AG09309 (cell line): ENCODE measurements around the gene TPBGL.

DNA sequence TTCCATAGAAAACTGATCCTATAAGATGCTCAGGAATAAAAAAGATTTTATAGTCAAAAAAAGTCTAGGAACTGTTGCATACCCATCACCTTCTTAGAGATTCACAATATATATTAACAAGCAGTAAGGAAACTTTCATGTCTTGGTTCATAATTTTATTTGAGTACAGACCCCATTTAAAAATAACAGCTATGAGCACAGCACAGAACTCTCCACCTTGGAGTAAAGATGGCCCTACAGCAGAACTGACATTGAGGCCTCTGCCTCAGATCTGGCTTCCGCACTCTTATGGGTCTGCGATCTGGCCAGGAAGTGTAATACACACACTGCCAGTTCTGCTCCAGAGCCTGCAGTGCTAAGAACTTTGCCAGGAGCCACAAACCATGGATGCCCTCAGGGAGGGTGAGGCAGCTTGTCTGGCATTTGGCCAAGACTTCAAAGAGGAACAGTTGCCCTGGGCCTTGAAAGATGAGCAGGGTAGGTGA is 47.0 kb downstream of the NEU3 start:
- RRBS = no CpG with 5 or more reads among the region's 2 CpGs

GRCh38 chr11:75182484-75183177 is 31.7 kb downstream of the SLCO2B1 start:
- RRBS = no CpG with 5 or more reads among the region's 8 CpGs

DNA sequence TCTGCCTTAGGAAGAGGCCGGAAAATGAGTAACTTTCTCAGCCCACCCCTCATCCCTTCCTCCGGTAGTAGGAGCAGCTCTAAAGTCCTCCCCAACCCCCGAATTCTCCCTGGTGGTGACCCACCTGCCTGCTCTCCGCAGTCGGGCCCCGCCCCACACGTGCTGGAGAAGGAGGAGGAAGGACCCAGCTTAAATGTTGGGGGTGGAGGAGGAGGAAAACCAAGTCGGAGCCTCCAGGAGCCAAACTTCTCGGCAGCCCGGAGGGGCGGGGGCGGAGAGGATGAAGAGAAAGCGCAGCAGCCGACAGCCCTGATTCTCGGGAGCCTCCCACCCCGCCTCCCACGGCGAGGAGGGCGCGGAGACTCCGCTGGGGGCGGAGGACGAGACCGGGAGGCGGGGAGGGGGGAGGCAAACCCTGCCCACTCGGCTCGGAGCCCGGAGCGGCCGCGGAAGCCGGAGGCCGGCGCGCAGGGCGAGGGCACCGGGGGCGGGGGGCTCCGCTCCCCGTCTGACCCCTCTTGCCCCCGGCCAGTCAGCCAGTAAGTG is at the start of gene TPBGL:
Gene TPBGL (plus strand): TSS at position 422 of the 546 bp plus-strand sequence.
- RRBS = 6% methylated on average over 10 of the region's 41 CpGs

- RRBS = no CpG with 5 or more reads among the region's 13 CpGs
Measured at GRCh38 chr11:75262328-75263286, 22.0 kb downstream of the TPBGL start.

- RRBS = no CpG with 5 or more reads among the region's 7 CpGs
Measured at GRCh38 chr11:75263287-75263705, 22.7 kb downstream of the TPBGL start.

- RRBS = no CpG with 5 or more reads among the region's 17 CpGs
Measured at GRCh38 chr11:75301472-75302345, 49.8 kb downstream of the ARRB1 start.

- RRBS = 8% methylated on average over 5 of the region's 21 CpGs
Measured at GRCh38 chr11:75351384-75351563, 187 bp downstream of the ARRB1 start.

DNA sequence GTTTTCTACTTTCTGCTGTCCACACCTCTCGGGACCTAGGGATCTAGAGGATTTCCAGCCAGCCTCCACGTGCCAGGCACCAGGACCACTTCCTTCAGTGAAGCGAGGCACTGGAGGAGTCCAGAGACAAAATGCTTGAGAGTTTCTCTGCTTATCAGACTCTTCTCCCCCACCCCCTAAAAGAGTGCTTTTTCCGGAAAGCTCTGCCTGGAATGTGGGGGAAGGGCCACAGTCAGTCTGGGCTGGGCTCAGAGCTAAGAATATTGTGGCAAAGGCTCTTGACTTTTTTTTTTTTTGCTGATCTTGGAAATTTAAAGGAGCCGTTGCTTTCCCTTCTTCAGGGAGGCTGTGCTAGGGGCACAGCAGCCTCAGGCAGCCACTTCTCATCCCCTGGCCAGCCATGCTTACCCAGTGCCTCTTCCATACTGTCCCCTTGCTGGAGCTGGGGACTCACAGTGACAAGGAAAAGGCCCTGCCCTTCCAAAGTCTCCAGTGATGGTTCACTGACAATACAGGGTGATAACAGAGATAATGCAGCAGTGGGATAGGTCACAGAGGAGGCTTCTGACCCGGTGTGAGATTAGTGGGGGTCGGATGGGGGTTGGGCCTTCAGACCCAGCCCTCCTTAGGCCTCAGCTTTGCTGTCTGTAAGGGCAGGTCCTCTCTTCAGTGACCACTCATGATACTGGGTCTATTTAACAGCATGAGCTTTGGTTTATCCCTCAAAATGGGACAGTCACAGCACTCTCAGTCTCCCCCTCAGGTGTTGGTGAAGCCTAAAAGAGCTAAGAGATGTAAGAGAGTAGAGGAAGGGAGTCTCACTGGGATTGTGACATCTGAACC is 2.8 kb upstream of the SERPINH1 start:
- RRBS = no CpG with 5 or more reads among the region's 7 CpGs

- RRBS = no CpG with 5 or more reads among the region's 11 CpGs
Measured at GRCh38 chr11:75563663-75564614, 1.9 kb downstream of the SERPINH1 start.

DNA sequence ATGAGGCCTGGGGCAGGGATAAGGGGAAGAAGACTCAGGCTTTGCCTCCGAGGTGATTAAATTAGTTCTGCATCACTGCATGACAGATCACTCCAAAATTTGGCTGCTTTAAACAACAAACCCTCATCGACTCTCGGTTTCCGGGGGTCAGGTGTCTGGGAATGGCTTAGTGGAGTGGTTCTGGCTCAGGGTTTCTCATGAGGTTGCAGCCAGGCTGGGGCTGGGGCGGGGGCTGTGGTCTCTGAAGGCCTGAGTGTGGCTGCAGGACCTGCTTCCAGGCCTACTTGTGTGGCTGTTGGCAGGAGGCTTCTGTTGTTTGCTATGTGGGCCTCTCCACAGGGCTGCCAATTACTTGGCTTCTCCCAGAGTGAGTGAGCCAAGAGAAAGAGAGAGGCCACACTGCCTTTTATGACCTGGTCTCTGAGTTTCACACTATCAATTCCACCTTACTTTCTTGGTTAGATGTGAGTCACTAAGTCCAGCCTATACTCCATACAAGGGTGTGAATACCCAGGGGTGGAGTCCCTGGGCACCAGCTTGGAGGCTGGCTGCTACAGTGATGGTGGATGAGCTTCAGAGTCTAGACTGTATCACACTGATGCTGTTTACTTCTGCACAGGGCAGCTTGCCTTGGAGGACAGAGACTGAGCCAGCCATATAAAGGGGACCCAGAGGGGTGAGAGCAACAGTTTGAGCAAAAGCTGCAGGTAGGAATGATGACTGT is 16.0 kb downstream of the MOGAT2 start:
- RRBS = no CpG with 5 or more reads among the region's 5 CpGs

- RRBS = no CpG with 5 or more reads among the region's 10 CpGs
Measured at GRCh38 chr11:75745643-75746294, 22.8 kb upstream of the DGAT2 start.

GRCh38 chr11:75748939-75749217 is 19.7 kb upstream of the DGAT2 start:
- RRBS = no CpG with 5 or more reads among the region's 10 CpGs

DNA sequence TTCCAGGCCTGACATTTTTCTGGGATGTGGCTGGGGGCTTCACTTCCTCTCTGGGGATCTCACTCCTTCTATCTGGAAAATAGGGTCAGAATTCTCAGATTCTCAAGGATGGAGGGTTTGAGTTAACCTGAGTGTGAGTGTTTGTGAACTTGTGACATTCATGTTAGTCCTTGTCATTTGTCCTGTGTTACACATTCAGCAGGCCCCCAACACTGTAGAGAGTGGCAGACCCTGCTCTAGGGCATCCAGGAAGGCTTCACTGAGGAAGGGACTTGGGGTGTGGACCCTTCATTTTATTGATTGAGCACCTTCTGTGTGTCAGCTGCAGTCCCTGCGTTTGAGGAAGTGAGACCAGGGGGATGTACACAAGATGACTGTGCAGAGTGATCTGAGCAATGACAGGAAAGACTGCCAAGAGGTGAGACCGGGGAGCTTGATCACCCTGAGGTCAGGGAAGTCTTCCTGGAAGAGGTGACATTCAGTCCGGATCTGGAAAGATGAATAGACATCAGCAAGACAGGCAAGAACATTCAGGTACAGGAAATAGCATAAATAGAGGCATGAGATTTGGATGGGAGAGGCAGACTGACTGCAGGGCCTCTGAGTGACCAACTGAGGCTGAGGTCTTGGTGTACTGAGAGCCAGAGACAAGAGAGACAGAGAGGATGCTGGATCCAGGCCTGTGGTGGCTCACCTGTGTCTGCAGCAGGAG is 5.0 kb downstream of the DGAT2 start:
- RRBS = no CpG with 5 or more reads among the region's 3 CpGs

- RRBS = no CpG with 5 or more reads among the region's 3 CpGs
Measured at GRCh38 chr11:75889975-75890243, 74.9 kb downstream of the UVRAG start.

- RRBS = no CpG with 5 or more reads among the region's 3 CpGs
Measured at GRCh38 chr11:76083779-76084212, 122.5 kb downstream of the WNT11 start.

DNA sequence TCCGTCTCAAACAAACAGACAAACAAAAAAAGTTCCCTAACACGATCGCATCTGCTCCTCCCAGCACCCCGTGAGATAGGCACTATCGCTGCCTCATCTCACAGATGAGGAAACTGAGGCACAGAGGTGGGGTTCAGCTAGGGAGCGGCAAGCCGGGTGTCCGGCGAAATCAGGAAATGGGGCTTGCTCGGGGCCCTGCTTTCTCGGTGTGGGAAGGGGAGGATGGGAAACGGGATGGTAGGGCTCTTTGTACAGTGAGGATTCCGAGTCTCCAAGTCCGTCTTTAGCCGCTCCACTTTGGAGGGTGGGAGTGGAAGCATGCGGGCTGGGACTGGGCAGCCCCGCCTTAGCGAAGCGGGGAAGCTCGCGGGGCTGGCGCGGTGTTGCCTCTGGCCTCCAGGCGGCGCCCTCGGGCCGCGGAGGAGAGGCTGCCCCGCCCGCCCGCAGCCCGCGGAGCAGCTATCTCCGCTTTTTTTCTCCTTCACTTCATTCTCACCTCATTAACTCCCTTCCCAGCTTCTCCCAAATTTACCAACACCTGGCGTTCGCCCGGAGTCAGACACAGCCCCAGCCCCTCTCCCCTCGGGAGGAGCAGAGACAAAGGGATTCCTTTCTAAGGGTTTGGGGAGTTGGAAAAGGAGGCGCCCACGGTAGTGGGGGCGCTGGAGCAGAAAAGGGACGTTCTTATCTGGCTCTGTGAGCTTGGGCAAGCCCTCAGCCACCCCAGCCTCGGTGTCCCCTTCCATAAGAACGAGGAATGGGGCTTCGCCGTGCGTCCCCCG is 1.2 kb upstream of the WNT11 start:
- RRBS = no CpG with 5 or more reads among the region's 48 CpGs

- RRBS = no CpG with 5 or more reads among the region's 5 CpGs
Measured at GRCh38 chr11:76501066-76502302, 56.7 kb downstream of the EMSY start.

- RRBS = no CpG with 5 or more reads among the region's 9 CpGs
Measured at GRCh38 chr11:76767691-76768479, 15.3 kb upstream of the TSKU start.

DNA sequence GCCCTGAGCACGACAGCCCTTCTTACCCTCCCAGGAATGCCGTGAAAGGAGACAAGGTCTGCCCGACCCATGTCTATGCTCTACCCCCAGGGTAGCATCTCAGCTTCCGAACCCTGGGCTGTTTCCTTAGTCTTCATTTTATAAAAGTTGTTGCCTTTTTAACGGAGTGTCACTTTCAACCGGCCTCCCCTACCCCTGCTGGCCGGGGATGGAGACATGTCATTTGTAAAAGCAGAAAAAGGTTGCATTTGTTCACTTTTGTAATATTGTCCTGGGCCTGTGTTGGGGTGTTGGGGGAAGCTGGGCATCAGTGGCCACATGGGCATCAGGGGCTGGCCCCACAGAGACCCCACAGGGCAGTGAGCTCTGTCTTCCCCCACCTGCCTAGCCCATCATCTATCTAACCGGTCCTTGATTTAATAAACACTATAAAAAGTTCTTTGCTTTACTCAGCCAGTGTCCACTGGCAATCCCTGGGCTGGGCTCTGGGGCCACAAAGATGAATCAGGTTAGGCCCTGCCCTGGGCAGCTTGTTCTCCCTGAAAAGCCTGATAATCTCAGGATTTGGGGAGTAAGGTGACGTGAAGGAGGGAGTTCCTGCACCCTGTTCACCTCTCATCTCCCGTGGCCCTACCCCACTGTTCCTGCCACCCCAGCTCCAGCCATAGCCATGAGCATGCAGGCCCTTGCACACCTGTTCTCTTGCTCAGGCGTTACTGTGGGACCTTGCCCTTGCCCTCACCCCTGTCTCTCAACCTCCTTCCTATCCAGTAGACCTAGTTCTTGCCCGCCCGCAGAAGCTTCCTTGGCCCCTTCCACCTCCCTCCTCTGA is 14.8 kb downstream of the TSKU start:
- RRBS = no CpG with 5 or more reads among the region's 13 CpGs

DNA sequence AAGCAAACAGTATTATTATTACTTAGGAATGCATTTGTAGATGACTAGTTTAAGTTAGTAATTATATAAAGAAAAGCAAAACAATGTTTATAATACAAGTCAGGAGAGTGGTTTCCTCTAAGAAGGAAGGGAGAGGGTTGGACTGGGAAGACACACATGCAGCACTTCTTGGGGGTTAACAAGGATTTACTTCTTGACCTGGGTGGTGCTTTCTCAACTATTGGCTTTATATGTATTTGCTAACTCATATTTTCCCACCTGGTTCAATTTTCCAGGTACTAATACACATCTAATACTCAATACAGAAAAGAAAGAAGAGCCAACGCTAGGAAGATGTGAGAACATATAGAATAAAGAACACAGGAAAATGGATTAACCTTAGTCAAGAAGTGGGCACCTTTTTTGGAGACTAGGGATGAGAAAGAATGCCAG is 36.3 kb upstream of the B3GNT6 start:
- RRBS = no CpG with 5 or more reads among the region's 1 CpG